Skeletal muscle satellite cell (primary cell): ENCODE data around the genes KCNK3, PRR30, PPM1G and ZNF512.

DNA sequence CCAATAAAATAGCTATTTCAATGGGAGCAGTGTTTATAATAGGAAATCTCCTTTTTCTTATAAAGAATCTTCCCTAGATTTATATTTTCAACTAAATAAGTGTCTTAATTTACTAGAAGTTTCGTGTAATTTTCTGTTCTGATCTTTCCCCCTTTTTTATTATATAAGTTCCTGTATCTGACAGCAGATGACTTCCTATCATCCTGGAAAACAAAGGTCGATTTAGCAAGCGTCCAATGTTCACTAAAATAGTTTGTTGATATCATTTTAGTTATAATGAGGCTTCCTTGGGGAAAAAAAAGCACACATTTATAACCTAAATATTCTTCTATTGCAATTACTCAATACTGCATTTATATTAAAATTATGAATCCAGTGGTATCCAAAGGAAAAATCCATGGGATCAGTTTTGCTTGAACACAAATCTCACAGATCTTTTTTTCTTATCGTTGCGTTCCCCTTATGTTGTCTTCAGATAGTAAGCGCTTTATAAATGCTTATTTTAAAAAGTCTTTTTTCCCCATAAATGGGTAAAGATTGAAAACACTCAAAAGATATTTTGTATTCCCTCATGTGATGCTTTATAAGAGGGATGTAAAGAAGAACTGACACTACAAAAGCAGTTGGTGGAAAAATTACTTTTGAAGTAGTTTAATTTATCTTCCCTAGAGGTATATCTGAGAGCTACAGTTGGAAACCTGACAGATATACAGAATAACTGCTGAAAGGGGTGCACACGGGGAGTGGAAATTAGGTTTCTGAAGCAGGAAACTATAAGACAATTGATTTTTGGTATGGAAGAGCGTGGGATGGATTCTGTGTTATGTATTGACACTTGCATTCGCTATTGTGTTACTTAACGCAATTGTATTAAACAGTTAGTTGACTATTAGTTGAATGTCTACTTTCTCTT, 1.4 kb upstream of the ADGRF3 start:
- CAGE, long polyA plus RNA, result no peak

DNA sequence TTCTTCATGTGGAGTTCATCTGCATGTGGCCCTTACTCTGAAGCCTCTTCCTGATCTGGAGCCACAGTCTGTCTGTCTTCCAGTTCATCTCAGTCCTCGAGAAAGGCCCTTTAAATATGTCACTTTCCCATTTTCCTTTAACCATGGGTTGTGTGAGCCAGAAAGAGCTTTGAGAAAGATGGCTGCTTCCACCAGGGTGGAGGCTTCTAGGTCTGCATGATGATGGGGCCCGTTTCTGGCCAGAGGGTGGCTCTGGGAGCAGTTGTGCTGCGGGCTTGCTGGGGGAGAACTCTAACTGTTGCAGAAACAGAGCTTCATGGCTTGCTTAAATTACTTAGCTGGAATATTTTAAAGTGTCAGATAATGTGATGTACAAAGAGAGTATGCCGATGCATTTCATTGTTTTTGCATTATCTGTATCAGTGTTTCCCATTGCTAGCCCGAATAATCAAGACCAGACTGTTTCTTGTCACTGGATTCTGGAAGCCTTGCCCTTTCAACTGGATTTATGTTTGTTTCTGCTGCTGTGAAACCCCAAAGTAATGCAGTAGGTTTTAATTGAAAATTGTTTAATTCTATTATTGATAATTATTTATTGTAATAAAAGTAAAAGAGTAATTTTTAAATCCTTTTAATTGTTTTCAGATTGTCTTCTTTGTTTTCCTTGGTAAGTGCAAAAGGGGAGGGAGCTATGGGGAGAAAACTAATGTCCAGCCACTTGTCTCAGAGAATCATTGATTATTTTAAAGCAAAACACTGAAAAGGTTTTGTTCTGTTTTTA, 6.3 kb upstream of the DRC1 start:
- CAGE, long polyA plus RNA, result no peak

GRCh38 chr2:26692213-26692598, 316 bp upstream of the KCNK3 start:
- CAGE, long polyA plus RNA, result no peak

DNA sequence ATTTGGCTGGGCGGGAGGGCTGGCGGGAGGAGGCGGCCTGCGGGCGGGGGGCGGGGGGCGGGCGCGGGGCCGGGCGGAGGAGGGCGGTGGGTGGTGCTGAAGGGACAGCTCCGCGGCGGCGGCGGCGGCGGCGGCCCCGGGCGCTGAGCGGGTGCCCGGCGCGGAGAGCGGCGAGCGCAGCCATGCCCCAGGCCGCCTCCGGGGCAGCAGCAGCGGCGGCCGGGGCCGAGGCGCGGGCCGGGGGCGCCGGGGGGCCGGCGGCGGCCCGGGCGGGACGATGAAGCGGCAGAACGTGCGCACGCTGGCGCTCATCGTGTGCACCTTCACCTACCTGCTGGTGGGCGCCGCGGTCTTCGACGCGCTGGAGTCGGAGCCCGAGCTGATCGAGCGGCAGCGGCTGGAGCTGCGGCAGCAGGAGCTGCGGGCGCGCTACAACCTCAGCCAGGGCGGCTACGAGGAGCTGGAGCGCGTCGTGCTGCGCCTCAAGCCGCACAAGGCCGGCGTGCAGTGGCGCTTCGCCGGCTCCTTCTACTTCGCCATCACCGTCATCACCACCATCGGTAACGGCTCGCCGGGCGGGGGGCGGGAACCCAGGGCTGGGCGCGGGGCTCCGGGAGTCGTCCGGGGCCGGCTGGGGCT, at the start of gene KCNK3:
TSS of gene KCNK3 (plus strand) at position 124 of the 639 bp plus-strand sequence.
- CAGE, long polyA plus RNA, result no peak

GRCh38 chr2:26693238-26693793, 794 bp downstream of the KCNK3 start:
- CAGE, long polyA plus RNA, result no peak

DNA sequence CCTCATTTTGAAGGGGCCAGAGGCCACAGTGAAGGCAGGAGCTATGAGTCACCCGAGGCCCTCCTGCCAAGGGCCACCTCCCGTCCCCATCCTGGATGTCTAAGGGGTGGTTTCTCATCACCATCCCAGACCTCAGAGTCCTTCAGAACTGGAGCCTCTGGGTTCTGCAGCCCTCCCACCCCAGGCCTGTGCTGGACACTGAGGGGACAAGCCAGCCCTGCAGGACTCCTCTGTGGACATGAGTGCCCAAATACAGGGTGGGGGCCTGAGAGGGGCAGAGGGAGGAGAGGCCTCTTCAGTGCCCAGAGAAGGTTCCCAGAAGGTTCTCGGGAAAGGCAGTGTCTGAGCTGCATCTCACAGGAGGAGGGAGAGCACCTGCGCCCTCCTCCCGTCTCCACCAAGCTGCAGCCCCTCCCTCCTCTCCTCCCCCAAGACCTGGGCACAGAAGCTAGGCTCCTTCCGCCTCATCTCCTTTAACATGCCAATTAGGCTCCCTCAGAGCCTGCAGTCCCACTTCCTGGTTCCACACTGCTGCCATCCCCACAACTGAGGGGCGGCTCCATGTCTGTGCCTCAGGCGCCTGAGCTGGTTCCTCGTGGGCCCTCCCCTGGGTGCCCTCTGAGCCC, 28.6 kb downstream of the KCNK3 start:
- CAGE, long polyA plus RNA, result no peak

- CAGE, long polyA plus RNA, result no peak
Observed at GRCh38 chr2:26768957-26769970, 5.2 kb downstream of the SLC35F6 start.

DNA sequence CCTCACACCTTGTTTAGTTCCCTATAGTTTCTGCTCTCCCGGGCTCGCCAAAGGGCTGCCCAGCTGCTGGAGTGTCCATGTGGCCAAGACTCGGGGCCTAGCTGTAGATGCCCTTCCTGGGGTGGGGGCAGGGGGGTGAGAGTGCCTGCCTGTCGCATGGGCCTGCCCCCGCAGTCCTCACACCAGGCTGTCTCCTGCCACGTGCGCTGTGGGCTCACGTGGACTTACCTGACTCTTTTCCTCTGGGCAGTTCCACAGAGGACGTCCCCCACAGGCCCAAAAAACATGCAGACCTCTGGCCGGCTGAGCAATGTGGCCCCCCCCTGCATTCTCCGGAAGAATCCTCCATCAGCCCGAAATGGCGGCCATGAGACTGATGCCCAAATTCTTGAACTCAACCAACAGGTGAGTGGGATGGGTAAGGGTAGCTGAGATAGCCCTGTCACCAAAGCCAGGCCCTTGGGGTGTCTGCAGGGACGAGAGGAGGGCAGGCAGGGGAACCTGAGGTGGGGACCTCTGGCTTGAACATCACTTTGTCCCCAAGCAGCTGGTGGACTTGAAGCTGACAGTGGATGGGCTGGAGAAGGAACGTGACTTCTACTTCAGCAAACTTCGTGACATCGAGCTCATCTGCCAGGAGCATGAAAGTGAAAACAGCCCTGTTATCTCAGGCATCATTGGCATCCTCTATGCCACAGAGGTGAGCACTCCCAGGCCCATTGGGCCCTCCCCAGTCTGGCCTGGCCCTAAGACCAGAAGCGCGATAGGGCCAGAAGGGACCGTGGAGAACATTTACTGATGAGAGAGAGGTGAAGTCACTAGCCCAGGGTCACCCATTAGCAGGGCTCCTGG, 7.2 kb upstream of the TMEM214 start:
- CAGE, long polyA plus RNA, result no peak

DNA sequence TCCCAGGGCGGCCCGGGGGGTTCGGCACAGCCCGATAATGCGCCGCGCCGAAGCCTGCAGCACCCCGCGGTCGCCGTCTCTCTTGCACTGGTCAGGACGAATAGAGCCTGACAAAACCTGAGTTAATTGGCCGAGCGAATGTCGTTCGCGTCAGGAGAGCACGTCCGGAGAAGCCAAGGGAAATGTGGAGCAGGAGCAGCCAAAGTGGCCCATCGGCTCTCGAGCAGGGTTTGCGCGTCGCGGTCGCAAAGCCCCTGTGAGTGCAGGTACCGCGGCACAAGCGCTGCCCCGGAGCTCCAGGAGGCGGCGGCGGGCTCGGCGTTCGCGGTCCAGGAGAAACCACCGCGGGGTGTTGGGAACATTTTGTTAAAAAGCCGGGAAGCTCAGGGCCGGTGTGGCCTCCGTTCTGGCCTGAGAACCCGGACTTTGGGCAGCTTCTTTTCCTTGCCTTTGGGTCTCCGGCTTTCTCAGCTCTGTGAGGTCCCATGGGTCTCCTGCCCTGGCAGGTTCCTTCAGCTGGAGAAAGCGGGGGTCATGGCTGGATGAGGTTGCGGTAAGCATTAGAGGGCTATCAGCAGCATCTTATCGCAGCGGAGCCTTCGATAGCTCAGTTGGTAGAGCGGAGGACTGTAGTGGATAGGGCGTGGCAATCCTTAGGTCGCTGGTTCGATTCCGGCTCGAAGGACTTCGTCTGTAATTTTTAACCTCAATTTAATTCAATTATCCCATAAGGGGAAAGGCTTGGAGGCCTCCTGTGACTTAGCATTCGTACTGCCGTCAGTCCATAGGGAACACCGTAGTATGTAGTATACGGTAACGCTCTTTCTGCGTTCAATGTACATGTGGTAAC, 1.1 kb upstream of the AGBL5 start:
- CAGE, long polyA plus RNA, result no peak

GRCh38 chr2:27088970-27089554, 2.5 kb downstream of the KHK start:
- CAGE, long polyA plus RNA, result no peak

DNA sequence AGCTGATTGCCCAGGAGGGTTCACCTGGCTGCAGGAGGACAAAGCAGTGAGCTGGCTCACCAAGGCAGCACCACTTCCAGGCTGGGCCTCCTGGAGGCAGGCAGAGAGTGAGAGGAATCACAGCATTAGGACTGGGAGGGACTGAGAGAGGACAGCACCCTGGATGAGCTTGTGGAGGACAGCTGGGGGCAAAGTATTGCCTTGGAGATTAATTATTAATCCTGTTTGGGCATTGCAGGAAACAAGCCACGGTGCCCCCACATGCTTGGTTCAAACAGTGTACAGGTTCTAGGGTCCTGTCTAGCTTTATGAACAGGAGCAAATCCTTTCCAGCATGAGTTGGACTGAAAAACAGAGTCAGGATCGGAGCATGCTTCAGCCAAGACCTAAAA, 7.3 kb downstream of the KHK start:
- CAGE, long polyA plus RNA, result no peak

DNA sequence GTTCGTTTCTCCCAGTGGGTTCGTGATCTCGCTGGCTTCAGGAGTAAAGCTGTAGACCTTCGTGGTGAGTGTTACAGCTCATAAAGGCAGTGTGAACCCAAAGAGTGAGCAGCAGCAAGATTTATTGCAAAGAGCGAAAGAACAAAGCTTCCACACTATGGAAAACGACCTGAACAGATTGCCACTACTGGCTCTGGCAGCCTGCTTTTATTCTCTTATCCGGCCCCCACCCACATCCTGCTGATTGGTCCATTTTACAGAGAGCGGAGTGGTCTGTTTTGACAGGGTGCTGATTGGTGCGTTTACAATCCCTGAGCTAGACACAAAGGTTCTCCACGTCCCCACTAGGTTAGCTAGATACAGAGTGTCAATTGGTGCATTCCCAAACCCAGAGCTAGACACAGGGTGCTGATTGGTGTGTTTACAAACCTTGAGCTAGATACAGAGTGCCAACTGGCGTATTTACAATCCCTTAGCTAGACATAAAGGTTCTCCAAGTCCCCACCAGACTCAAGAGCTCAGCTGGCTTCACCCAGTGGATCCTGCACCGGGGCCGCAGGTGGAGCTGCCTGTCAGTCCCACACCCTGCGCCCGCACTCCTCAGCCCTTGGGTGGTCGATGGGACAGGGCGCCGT, 7.9 kb downstream of the CGREF1 start:
- CAGE, long polyA plus RNA, result no peak

GRCh38 chr2:27139273-27139804, at the start of gene PRR30:
Gene PRR30, minus strand, starts transcription at chr2:27139410.
- CAGE, long polyA plus RNA, result no peak

- CAGE, long polyA plus RNA, result no peak
Observed at GRCh38 chr2:27177683-27178465, 29.1 kb downstream of the TCF23 start.

- CAGE, long polyA plus RNA, result no peak
Observed at GRCh38 chr2:27191609-27191974, 20.2 kb upstream of the ATRAID start.

- CAGE, long polyA plus RNA, result no peak
Observed at GRCh38 chr2:27391963-27392369, 11.4 kb upstream of the ZNF513 start.

GRCh38 chr2:27408588-27409971, at the start of gene PPM1G:
Gene PPM1G, minus strand, starts transcription at chr2:27409591.
- CAGE, long polyA plus RNA, result no peak

GRCh38 chr2:27582429-27583286, at the start of gene ZNF512:
Gene ZNF512, plus strand, starts transcription at chr2:27583042.
- CAGE, long polyA plus RNA, result start-site peak on the plus strand at chr2:27583035-27583095, 146 and 205 reads in 2 replicates

DNA sequence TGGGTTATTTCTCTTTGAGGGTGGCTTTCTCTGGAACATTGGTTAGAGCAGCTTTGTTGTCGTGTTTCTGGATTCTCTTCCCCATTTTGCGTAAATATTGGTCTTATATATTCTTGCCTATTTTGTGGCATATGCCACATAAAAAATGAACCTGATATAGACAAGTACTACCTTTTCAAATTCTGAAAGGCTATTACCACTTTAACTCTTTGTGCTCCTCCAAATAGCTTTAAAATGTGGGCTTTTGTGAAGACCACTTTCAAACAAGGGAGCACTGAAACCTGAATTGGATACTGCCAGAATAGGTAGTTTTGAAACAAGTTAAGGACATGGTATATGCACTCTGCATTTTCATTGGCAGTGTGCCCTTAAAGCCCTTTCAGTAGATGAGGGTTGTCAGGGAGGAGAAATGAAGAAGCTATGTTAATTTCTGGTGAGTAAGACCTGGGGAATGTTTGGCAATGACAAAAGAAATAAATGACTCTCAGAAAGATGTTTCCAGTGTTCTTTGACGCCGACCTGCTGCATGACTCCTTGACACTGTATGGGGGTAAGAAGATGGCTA, 6.1 kb downstream of the CCDC121 start:
- CAGE, long polyA plus RNA, result no peak

GRCh38 chr2:27641007-27641498, 12.2 kb downstream of the GPN1 start:
- CAGE, long polyA plus RNA, result no peak